Bronchial epithelial cell (primary cell): Measurements from ENCODE around the gene TFB1M.

DNA sequence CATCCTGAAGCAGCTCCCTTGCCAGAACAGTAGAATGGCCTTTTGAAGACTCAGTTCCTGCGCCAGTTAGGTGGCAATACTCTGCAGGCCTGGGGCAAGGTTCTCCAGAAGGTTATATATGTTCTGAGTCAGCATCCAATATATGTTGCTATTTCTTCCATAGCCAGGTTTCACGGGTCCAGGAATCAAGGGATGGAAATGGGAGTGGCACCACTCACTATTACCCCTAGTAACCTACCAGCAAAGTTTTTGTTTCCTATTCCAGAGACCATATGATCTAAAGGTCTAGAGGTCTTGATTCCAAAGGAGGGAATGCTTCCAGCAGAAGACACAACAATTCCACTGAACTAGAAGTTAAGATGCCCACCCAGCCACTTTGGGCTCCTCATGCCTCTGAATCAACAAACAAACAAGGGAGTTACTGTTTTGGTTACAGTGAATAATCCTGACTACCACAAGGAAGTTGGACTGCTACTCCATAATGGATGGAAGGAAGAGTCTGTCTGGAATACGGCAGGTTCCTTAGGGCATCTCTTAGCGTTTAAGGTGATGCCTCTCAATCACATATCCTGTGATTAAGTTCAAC is 56.6 kb upstream of the CNKSR3 start:
- RRBS, 2 experiments: no CpG with 5 or more reads among the region's 4 CpGs

DNA sequence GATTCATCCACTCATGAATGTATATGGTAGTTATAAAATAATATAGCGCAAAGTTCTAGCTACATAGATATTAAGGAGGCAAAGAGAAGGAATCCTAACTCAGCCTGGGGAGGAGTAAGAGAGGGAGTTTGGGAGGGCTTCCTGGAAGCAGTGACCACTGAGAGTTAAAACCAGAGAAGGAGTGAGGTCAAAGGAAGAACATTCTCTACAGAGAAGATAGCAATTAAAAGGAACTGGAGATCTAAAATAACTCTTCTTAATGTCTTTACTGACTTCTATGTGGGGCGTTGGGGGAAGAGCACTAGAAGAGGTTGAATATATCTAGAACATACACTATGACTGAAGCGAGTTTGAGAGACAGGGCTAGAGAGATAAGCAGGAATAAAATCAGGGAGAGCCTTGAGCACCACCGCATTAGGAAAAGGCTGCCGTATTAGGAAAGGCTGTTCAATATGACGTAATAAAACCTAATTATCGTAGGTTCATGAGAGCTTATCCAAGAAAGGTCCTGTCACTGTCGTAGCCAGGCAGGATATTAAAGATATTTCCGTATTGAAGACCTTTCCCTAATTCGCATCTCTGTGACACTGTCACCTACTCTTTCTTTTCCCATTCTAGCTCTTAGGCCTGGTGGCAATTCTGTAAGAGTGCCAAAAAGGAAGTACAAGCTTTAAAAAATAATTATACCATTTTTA is 81.9 kb upstream of the CNKSR3 start:
- RRBS, 2 experiments: no CpG with 5 or more reads among the region's 10 CpGs

DNA sequence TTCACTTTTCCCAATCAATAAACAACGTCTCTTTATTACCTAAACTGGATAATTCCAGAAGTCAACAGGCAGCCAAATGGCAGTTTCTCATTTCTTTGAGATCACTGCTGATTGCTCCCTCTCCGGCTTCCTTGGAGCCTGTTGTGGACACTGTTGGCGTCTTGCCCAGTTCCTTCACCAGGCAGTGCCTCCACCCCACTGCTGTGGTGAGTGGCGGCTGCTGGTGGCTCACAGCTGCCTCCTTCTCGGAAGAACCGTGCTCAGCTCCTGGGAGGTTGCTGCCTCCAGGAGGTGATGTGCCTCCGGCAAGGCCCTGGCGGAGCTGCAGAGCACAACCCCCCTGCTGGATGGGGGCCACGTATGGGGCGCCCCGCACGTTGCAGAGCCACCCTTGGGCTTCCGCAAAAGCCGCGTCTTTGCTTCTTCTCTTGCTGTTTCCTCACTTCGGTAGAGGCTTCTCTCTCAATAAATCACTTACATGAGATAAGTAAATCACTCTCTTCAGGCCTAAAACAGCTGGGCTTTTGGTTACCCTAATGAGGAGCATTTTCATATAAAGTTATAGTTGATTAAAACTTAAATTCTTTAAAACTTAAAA is 105.2 kb upstream of the CNKSR3 start:
- RRBS, 2 experiments: no CpG with 5 or more reads among the region's 16 CpGs

DNA sequence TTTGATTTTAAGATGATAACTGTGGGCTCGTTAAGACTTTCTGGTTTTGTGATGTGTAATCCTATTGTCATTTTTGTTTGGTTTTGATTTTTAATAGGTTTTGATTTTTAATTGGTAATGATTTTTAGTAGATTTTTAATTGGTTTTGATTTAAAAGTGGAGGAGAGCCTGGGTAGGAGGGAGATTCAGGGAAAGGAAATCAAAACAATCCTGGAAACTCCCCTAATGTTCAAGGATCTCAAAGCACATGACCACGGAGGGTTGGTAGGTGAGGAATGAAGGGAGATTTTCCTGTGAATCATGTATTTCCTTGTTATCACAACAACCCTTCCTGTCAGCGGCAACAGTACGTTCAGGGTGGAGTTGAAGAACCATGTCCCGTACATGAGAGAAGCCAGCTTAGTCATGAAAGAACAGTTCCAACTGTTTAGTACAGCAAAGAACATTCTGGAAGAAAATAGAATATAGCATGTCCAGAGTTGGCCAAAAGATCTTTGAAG is 79.4 kb upstream of the SCAF8 start:
- RRBS, 2 experiments: no CpG with 5 or more reads among the region's 5 CpGs

DNA sequence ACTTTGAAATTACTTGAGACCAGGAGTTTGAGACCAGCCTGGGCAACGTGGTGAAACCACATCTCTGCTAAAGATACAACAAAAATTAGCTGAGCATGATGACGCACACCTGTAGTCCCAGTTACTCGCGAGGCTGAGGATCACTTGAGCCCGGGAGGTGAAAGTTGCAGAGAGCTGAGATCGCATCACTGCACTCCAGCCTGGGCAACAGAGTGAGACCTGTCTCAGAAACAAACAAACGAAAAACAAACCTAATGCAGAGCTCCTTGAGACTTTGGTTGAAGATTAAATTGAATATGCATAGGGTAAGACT is 80.8 kb downstream of the SCAF8 start:
- RRBS, 2 experiments: no CpG with 5 or more reads among the region's 7 CpGs

GRCh38 chr6:154874372-154875164 is 120.5 kb upstream of the TIAM2 start:
- RRBS, 2 experiments: no CpG with 5 or more reads among the region's 9 CpGs

GRCh38 chr6:155148873-155149521 is 114.8 kb upstream of the CLDN20 start:
- RRBS, 2 experiments: no CpG with 5 or more reads among the region's 7 CpGs

GRCh38 chr6:155314385-155315348 is at the start of gene TFB1M:
Gene TFB1M (minus strand): TSS chr6:155314484.
- RRBS, 2 experiments: under 1 to 2% methylated on average over 9 to 12 of the region's 51 CpGs

DNA sequence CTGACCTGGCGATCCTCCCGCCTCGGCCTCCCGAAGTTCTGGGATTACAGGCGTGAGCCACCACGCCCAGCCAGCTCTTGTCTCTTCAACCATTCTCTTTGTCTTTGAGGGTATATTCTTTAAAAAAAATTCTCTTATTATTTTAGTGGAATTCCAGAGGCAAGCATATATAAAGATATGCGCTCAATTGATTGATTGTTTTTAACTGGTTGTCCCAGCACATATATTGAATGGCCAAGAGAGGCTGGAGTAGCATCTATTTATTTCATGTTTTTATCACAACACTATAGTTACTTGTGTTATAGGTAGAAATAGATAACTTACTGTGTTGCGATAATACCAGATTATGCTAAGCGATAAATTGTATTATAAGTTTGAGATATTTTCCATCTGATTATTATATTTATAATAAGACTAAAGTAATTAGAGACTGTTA is 379.3 kb upstream of the NOX3 start:
- RRBS, 2 experiments: no CpG with 5 or more reads among the region's 9 CpGs

GRCh38 chr6:156395923-156396564 is 381.1 kb upstream of the ARID1B start:
- RRBS, 2 experiments: no CpG with 5 or more reads among the region's 8 CpGs

DNA sequence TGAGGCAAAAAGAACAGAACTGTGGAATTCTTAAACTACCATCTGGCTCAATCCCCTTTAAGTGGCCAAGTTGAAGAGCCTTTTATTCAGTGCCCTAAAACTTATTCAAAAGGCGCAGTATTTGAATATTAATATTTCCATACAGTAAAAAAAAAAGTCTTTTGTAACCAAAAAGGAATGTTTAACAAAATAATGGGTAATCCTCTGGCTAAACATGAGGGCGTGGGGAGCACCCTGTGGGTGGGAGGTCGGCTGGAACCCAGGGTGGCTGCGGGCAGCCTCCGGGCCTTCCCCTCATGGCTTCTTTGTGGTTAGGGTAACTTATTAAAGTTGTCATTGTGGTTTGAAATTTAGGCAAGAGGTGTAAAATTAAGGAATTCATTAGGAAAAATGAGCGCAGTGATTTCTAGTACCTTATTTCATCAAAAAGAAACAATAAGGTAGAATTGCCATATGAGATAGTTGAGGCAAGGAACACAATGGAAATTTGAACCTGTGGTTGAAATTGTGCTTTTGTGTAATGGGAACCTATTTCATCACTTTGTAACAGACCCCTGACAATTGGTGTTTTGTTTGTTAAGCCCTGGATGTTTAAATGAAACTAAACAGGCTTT is 2.7 kb upstream of the ARID1B start:
- RRBS, 2 experiments: no CpG with 5 or more reads among the region's 6 CpGs

DNA sequence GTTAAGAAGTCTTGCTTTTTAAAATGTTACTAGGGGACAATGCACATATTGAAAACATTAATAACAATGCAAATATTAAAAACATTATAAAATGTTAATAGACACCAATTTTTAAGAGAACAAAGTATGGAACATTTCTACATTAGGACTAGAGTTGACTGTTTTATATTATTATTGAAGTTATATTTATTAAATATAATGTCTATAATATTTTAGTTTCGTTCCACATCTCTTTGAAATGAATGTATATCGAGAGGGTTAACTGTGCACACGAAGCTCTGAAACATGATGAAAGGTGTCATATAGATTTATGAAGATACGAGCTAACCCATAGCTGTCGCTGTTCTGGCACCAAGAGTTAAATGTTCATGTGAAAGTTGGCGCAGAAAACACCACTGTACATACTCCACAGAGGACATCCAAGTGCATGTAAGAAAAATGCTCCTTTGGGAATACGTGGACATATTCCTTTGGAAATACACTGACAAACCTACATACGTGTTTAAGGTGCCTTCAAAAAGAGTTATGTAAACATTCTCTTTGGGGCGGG is 892 bp upstream of the ARID1B start:
- RRBS, 2 experiments: no CpG with 5 or more reads among the region's 9 CpGs

- RRBS, 2 experiments: under 1 to 4% methylated on average over 17 to 22 of the region's 127 CpGs
These were observed 2.3 kb downstream of the ARID1B start for GRCh38 chr6:156779098-156780283.

GRCh38 chr6:156832038-156833130 is 55.2 kb downstream of the ARID1B start:
- RRBS, 2 experiments: no CpG with 5 or more reads among the region's 6 CpGs

- RRBS, 2 experiments: 38 to 45% methylated on average over 2 of the region's 5 CpGs
These were observed 71.4 kb downstream of the ARID1B start for GRCh38 chr6:156848551-156849080.

DNA sequence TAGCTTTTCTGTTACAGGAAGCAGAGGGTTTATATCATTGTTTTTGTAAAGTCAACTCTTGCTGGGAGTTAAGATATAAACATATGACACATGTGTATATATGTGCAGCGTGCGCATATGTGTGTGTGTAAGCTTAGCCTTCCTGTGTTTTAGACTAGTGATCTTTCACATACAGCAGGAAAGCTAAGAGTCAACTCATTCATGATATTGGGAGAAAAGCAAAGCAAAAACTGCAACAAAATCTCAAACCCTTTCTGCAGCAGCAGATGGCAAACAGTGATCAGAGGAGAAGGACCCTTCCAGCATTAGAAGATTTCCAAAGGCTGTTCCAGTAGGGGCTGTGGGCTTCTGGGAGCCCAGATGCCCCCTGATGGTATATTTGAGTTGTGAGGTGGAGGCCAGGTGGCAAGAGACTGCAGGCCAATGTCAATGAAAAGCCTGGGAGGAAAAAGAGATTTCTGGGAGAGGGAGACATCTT is 102.5 kb downstream of the ARID1B start:
- RRBS, 2 experiments: no CpG with 5 or more reads among the region's 2 CpGs

DNA sequence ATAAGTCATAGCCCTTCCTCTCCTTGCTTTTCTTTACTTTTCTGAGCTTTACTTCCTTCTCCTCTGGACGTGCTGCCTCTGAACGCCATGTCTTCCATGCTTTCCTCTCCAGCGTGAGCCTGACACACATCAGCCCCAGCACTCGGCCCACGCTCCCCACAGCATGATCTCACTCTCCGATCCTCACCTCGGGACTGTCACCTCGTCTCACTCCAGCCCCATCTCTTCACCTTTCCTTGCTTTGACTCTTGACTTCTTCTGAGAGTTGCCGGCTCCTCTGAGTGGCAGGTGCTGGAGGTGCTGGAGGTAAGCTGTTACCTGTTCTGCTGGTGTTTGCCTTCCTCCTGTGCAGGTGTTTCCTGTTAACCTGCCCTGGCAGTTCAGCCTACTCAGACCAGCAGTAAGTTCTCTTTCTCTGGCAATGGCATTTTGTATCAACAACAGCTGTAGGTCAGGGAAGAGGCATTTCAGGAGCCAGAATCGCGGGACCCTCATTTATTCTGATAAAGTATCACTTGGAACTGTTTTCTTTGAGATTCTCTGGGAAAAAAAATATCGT is 106.4 kb downstream of the ARID1B start:
- RRBS, 2 experiments: no CpG with 5 or more reads among the region's 12 CpGs

- RRBS, 2 experiments: no CpG with 5 or more reads among the region's 9 CpGs
These were observed 156.1 kb downstream of the ARID1B start for GRCh38 chr6:156932986-156934031.

- RRBS, 2 experiments: no CpG with 5 or more reads among the region's 8 CpGs
These were observed 211.0 kb downstream of the ARID1B start for GRCh38 chr6:156987870-156988796.

DNA sequence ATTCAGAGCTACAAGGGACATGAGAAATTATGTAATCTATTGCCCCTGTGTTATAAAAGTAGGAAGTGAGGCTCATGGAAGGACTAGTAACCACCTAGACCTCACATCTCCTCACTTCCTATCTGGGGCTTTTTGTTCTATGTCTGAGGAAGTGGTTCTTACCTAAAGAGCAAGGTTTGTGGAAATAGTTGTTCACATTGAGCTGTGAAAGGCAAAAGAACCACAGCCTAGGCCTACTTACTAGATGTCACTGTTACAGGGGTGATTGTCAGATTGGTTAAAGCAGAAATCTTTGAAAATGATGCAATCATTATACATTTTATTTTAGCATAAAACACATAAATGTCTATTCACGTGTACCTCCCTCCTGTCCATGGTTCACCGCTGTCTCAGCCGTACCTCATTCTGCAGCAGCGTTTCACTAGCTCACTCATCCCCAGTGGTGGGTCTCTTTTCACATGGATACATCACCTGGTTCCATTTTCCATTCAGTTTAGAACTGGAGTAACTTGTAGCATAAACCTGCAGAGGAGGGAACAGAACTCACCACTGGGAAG is 268.8 kb downstream of the TMEM242 start:
- RRBS, 2 experiments: no CpG with 5 or more reads among the region's 4 CpGs